Kidney (tissue), 2 donors: ENCODE measurements around the genes N6AMT1, LTN1, CLDN17 and KRTAP24-1.

DNA sequence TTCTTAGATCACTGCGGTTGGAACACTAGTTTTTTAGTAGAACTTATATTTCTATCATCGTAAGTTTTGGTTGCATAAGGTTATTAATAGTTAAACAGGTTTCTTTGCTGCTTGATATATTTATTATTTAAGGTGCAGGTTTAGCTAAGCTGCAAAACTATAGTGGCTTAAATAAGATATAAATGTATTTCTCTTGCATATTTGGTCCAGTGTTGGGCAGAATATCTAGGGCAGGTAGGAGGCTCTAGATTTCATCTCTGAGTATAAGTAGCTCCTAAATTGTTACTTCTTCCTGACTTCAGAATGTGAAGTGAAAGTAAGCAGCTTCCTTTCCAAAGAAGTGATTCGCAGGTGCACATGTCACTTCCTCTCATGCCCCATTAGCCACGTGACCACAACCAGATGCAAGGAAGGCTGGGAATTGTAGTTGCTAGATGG, 113.0 kb upstream of the CYYR1 start:
- PRO-cap = no peak
- RRBS = no CpG with 5 or more reads among the region's 4 CpGs

DNA sequence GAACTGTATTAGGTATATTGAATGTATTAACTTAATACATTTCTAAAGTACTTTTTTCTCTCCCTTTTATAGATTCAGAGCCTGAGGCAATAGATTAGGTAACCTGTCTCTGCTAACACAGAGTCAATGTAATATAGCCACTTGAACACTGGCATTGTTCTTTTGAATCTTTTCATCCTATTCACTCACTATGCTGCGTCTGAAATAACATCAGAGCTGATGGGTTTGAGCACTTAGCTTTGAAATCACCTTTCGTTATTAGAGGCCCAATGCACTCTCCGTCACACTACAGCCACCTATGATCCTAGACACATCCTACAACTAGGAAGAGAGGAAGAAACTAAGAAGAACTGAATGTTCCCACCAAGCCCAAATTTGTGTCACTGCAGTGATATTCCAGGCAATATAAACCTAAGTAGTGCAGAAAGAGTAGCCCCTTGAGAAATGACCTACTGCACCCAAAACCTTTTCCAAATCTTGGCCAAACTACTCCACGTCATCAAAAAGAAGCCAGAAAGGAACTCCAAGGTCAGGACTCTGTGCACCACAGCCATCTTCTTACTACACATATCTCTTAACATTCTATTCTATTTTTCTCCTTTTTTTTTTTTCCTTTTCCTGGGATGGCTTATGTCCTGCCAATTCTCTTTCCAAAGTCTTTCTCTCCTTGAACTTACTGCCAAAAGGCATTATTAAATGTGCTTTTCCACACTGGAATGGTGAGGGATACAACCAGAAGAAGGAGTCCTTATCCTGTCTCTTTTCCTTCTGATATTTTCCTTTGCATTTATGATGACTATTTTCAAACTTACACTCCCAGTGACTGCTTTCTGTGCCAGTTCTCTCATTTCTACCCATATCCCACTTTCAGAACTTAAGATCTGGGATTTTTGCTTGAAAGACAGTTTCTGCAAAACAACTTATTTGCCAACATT, 60.2 kb downstream of the ADAMTS1 start:
- PRO-cap = no peak
- RRBS = no CpG with 5 or more reads among the region's 4 CpGs

GRCh38 chr21:27379372-27379747, 412.5 kb upstream of the ADAMTS5 start:
- PRO-cap = no peak
- RRBS = no CpG with 5 or more reads among the region's 4 CpGs

DNA sequence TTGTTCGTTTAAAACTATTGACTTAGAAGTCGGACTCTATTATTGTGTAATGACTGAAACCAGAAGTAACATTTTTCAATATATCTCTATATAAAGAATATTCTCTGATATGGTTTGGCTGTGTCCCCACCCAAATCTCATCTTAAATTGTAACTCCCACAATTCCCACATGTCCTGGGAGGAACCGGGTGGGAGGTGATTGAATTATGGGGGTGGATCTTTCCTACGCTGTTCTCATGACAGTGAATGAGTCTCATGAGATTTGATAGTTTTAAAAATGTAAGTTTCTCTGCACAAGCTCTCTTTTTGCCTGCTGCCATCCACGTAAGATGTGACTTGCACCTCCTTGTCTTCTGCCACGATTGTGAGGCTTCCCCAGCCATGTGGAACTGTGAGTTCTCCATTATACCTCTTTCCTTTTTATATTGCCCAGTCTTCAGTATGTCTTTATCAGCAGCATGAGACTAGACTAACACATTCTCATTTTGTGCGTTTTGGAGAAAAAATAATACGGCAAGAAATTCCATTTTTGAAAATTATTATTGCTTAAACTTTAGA, 836.9 kb downstream of the N6AMT1 start:
- PRO-cap = no peak
- RRBS = no CpG with 5 or more reads among the region's 8 CpGs

DNA sequence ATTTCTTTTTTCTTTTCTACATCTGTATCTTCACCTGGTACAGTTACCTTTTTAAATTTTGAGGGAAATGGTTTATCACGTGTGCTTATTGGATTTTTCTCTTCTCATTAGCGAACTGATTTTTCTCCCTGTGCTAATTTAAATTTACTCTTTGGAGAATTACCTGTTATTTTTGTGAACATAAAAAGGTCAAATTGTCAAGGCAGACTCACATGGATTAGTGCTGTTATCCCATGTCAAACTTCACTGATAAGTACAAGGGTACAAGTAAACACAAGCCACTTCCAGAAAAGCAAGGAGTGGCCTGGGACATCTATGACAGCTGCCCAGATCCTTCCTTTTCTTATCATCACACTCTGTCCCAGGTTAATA, 793.8 kb downstream of the N6AMT1 start:
- PRO-cap = unidirectional peak, plus-strand start at position 281 of the sequence
- RRBS = no CpG with 5 or more reads among the region's 2 CpGs

DNA sequence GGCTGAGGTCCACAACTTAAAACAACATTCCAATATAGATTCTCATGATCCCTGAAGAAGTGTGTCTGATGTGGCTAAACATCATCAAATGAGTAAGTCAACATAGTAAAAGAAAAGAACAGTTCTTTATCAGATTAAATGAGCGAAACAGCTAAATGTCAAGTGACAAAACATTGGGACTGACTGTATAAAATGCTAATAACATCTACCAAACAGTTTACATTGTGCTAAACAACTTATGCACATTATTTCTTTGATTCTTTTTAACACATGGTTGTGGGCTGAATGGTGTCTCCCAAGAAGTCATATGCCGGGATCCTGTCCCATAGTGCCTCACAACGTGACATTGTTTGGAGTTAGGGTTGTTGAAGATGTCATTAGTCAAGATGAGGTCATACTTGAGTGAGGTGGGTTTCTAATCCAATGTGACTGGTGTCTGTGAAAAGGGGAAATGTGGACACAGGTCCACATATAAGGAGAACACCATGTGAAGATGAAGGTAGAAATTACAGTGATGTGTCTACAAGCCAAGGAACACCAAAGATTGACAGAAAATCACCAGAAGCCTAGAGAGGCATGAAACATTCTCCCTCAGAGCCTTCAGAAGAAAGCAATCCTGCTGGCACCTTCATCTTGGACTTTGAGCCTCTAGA, 345.9 kb downstream of the N6AMT1 start:
- PRO-cap = no peak
- RRBS = no CpG with 5 or more reads among the region's 3 CpGs

DNA sequence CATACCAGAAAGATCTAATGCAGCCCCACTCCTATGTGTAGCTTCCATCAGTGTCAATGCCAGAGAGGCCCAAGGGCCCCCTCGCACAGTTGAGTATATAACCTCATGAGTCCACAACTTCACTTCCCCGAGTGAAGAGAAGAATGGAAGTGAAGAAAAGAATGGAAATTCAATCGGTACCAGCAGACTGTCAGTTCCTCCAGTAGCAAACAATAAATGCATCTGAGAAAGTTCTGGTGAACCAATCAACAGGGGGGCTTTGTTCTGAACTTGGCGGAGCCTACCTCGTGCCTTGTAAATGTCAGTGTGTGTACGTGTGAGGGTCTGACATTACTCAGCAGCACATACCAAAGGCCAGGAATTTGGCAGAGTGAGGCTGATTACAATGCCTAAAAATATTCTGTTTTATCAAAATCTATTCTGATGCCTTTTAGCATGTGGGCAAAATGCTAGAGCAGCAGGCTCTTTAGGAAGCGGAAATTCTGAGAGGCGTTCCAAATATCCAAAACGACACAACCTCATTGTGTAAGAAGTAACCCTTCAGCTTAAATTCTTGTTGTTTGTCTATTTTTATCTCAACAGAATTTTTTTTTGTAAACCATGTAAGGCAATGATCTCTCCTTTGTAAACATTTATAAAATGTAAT, 131.0 kb downstream of the N6AMT1 start:
- PRO-cap = unidirectional peak, minus-strand start at position 211 of the sequence
- RRBS = no CpG with 5 or more reads among the region's 9 CpGs

DNA sequence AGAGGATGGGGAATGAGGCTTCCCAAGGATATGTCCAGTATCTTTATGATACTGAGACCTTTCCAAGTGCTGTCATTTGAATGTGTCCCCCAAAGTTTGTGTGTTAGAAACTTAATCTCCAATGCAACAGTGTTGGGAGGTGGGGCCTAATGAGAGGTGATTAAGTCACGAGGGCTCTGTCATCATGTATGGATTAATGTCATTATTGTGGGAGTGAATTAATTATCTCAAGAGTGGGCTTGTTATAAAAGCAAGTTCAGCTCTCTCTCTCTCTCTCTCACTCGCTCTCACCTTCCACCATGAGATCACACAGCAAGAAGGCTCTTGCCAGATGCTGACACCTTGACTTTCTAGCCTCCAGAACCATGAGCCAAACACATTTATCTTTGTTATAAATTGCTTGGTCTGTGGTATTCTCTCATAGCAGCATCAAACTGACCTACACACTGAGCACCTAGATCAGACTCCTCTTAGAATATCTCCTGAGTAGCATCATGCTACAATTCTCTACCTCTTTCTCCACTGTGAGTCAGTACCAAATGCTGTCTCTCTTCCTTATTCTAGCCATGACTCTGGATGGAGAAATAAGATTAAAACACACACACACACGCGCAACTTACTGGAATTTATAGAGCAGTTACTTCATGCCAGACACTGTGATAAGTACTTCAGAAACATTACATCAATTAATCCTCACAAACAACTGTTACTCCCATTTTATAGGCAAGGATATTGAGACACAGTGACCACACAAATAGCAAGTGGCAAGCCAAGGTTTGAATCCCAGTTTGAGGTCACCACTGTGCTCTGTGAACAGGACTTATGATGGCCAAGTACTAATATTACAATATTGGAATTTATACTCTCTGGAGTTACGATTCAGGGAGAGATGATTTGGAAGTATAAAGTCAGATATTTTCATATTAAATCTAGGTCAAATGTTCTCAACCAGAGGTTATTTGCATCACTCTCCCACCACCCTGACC, 114.5 kb downstream of the N6AMT1 start:
- PRO-cap = no peak
- RRBS = no CpG with 5 or more reads among the region's 5 CpGs

GRCh38 chr21:28805703-28806307, 79.4 kb downstream of the N6AMT1 start:
- PRO-cap = no peak
- RRBS = no CpG with 5 or more reads among the region's 6 CpGs

DNA sequence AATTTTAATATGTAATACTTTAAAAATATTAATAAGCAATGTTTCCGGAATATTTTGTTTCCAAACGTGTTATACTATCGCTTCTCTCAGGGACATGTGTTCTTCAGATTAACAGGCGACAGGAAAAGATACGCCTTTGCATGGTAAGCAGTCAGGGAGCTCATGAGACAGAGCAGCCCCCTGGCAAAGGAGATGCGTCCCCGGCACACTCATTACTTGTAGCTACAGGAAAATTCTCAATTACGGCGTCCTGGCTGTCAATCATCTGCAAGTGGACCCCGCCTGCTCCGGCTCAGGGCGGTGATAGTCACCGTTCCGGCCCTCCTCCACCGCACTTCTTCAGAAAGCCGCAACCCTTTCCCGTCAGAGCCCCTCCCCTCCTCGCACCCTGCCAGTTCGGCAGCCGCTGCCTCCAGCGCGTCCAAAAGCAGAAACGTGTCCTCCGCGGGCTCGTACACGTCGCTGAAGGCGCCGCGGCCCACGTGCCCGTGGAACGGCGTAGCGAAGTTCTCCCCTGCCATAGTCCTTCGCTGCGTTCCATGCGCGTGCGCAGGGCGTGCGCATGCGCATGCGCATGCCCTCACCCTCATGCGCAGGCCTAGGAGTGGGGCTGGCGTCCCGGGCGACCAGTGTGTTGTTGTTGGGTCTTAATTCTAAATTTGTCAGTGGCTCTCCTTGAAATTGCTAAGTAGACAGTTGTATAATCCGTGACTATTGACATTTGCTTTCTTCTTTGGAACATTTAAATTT, at the start of gene N6AMT1:
TSS of gene N6AMT1 (minus strand) at position 543 of the 750 bp plus-strand sequence.
- PRO-cap = bidirectional peak, plus-strand start at position 601 of the sequence, minus-strand start at position 532 of the sequence
- RRBS = 3% methylated on average over 3 of the region's 50 CpGs

GRCh38 chr21:28992519-28993298, at the start of gene LTN1:
Gene LTN1 (minus strand): TSS chr21:28992877.
- PRO-cap = bidirectional peak, plus-strand start at chr21:28993103, minus-strand start at chr21:28992847
- RRBS = 2% methylated on average over 13 of the region's 43 CpGs

GRCh38 chr21:29061174-29061946, 12.1 kb downstream of the CCT8 start:
- PRO-cap = no peak
- RRBS = no CpG with 5 or more reads among the region's 9 CpGs

GRCh38 chr21:29175218-29176069, 45.0 kb downstream of the MAP3K7CL start:
- PRO-cap = no peak
- RRBS = no CpG with 5 or more reads among the region's 5 CpGs

GRCh38 chr21:29194438-29194806, 64.0 kb downstream of the MAP3K7CL start:
- PRO-cap = no peak
- RRBS = no CpG with 5 or more reads among the region's 2 CpGs

DNA sequence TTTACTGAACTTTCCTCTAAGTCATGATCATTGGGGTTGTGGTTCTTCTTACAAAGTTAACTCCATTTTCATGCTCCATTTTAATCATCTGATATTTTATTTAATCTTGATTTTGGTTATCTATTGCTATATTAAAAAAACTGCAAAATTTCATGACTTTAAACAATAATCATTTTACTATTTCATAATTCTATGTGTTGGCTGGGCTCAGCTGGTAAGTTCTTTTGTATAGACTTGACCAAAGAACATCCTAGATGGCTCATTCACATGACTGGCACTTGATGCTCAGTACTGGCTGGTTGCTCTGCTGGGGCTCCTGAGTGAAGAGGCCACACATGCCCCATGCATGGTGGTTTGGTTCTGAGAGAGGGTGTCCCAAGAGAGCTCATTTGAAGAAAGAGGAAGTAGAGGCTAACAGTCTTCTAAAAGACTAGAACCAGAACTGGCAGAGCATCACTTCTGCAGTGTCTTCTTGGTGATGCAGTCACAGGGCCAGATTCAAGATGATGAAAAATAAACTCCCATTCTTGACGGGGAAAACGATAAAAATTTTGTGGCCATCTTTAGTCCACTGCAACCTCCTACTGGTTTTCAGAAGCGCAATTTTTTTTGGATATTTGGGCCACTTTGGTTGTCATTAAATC, 5.3 kb upstream of the BACH1 start:
- PRO-cap = no peak
- RRBS = no CpG with 5 or more reads among the region's 3 CpGs

- PRO-cap = no peak
- RRBS = no CpG with 5 or more reads among the region's 14 CpGs
These were observed 28.0 kb downstream of the BACH1 start for GRCh38 chr21:29326438-29327483.

DNA sequence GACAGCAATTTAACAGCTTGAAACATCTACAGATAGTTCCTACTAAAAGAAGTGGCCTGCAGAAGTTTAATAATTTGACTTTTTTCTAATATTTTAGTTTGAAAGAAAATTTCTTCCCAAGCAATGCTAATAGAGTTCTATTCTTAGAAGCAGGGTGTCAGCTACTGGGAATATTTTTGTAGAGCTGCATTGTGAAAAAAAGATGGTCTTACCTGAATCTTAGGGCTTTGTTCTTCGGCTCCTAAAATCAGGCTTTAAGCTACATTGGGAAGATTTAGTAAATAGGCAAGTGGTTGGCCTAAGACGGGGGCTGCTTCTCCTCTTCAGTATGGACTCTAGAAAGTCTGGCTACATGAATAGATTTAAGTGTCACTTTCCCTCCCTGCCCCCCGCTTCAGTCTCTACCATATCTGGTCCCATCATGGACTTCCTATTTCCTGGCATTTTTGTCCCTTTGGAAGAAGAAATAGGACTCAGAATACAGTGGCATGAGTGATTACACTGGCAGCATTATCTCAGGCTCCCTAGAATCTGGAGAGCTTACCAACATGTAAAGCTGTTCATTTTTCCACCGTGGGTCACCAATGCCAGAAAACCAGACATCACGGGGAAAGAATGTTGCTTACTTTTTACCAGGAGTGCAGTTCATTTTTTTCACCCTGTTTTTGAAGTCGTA, 44.6 kb downstream of the BACH1 start:
- PRO-cap = no peak
- RRBS = no CpG with 5 or more reads among the region's 6 CpGs

- PRO-cap = no peak
- RRBS = no CpG with 5 or more reads among the region's 1 CpG
These were observed at the start of gene CLDN17 for GRCh38 chr21:30166717-30166924. Gene CLDN17 (minus strand): TSS chr21:30166805.

DNA sequence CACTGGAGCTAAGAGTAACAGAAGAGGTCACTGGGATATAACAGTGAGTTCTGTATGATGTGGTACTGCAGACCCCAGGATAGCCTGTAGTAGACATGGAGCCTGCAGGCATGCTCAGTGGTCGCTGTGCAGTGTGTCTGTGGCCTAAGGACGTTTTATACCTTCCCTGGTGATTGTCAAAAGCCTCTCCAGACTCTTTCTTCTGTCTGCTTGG, at the start of gene KRTAP24-1:
TSS of gene KRTAP24-1 (minus strand) at position 130 of the 214 bp plus-strand sequence.
- PRO-cap = no peak
- RRBS = no CpG with 5 or more reads among the region's 2 CpGs

DNA sequence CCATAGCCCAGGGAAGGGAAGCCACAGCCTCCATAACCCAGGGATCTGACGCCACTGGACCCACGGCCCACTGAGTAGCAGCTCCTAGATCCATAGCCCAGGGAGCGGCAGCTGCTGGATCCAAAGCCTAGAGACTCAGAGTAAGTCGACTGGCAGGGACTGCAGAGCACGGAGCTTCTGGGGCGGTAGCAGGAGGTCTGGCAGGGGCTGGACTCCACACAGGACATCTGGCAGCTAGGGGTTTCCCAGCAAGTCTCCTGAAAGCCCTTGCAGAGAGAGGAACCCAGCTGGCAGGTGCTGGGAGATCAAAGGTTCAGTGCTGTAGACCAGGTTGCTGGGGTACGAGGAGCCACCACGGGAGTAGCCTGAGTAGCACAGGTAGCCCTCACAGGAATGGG, 232 bp downstream of the KRTAP23-1 start:
- PRO-cap = no peak
- RRBS = no CpG with 5 or more reads among the region's 8 CpGs